ENCODE measurements around a stretch of chr1.

- PRO-cap: no peak
These were observed 7.3 kb upstream of the AMPD1 start for GRCh38 chr1:114702678-114703020.

DNA sequence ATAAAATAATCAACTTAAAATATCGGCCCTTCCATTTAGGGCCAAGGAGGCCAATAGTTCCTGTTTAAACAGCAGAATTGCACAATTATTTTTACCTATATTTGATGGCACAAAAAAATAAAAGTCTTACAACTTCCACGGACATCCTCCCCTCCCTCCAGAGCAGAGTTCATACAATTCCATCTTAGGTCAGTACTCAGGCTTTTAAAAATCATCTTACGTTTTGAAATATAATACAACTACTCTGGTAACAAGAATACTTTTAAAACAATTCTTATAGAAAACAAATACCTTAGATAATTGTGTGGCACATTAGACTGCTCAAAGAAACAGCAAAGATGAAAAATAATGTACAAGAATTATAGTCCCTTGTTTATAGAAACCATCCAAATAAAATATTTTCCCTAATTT is 9.2 kb upstream of the AMPD1 start:
- PRO-cap: no peak

- PRO-cap: no peak
These were observed 8.4 kb upstream of the NRAS start for GRCh38 chr1:114724824-114725476.

DNA sequence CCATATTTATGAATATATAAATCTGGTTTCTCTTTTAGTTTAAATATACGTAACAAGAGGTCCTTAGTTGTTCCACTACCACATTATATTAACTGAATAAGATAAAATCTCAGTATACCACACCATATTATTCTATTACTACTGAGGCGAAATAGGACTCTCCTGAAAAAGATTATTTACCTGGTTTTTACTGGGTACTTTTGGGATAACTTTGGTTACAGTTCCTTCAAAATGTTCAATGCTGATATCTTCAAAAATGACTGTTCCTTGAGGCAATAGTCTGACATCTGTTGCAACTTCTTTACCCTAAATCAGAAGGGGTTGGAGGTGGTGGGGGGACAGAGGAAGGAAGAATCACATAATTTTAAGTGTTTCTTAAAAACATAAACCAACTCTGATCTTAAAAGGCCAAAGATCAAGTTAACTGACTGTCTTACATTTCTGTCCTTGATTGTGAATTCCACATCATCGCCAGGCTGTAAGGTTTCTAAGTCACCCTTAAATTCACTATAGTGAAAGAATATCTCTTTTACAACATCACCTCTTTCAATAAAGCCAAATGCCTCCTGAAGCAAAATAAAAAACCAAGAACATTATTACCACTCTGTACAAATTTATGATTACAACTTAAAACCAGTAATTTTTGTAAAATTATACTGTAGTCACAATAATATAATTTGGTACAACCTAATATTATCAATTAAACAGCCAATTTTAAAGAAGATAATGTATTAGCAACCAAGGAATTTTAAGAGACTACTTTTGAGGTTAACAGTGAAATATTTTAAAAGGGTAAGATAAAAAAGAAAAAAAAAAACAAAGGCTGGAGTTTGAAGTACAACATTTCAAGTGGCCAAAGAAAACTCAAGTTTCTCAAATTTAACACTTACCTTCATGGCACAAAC is 17.2 kb upstream of the NRAS start:
- PRO-cap: no peak

DNA sequence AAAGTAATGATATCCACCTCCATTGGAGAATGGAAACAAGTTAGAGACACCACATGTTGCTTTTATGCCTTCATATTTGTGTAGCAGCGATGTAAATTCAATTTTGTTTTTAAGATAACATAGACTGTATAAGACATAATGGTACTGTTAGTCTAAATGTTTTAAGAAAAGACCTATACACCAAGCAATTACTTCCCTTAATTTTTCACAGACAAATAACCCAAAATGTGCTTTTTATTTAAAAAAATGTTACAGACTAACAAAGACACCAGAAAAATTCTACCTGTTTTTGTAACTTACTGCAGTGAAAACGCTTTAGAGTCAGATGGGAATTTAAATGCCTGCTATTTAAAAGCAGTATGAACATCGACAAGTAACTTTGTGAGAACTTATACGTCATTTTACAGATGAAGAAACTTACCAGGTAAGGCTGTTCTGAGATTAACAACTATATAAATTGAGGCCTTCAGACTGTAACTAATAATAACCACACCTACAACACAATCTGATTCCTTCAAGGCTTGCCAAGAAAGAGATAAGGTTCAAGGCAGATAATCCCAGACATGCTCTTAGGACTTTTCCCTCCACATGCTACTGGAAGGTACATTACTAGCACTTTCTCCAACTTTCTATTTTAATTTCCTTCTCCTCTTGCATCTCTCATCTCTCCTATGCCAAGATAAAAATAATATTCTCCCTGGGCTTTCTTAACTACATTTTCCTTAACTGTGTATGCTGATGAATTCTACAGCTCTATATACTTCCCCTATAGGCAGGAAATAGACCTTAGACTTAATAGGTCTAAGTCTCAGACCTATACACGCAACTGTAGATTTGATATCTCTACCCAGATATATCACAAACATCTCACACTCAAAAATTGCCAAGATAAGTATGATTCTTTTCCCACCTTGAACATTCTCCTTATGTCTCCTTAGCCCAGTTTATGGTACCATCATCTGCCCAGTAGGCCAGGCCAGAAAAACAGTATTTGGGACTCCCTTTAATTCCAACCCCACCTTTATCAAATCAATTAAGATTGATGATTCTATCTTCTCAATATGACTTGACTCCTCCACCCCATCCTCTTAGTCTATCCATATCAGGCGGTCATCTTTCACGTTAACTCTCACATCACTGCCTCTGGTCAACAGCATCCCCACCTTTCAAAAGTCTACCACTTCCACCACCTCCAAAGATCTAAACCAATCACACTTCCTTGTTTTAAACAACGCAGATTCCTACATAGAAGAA is 19.0 kb upstream of the NRAS start:
- PRO-cap: no peak

- PRO-cap: no peak
These were observed 15.9 kb downstream of the CSDE1 start for GRCh38 chr1:114741833-114742282.

- PRO-cap: no peak
These were observed 21.7 kb downstream of the TSPAN2 start for GRCh38 chr1:115067561-115068052.

GRCh38 chr1:115090573-115091026 is 1.3 kb upstream of the TSPAN2 start:
- PRO-cap: unidirectional peak, minus-strand start at chr1:115090714

DNA sequence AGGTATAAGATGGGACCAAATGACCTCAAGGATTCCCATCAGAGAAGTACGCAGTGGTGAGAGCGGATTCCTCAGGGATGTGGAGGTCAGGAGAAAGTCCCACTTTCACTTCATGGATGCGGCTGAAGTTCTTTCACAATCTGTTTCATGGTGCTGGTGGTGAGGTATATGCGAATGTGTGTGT is 79.3 kb upstream of the TSPAN2 start:
- PRO-cap: no peak

- PRO-cap: no peak
These were observed 100.7 kb upstream of the TSPAN2 start for GRCh38 chr1:115189850-115190544.

DNA sequence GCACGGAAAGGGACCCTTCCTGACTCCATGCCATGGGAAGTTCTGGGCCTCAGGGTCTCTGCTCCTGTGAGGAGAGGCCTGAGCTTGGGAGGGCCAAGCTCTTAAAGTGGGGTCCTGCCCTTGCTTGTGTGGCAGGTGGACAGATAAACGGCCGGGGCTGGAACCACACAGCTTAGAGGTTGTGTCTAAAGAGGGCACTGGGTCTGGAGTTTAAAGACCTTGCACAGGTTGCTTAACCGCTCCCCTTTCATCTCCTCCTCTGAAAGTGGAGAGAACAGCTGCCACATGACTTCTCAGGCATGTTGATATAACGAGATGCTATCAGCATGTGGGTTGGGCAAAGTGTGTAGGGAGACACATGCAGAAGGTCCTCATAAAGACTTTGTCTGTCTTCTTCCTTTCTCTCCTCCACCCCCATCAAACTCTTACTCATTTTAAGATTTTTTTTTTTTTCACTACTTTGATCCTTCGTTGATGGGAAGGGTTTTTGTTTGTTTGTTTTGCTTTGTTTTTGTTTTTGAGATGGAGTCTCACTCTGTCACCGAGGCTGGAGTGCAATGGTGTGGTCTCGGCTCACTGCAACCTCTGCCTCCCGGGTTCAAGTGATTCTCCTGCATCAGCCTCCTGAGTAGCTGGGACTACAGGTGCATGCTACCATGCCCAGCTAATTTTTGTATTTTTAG is 57.2 kb downstream of the CASQ2 start:
- PRO-cap: no peak

DNA sequence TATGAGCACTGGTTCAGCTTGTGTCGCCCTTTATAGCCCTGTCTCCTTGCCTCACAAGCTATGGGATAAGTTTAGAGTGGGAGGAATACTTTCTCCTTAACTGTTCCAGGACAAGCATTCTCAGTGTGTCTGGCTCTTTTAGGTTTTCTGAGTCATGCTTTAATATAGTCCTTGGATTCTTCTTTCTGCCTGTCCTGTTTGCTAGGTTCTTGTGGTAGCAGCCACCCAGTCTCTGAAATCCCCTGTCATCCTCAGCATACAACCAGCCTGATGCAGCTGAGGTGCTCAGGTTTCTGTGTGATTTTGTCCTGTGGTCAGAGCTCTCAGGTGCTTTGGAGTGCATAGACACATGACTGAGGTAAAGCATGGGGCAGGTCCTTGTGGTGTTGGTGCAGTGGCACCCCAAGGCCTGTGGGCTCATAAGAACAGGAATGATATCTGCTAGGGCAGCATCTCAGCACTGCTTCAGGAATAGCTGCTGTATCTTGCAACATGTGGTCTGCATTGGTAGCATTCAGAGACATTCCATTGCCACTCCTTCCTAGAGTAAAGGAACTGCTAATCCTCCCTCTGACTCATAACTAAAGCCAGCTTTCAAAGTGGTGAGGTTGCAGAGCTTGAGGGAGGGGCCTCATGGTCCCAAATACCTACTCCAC is 14.2 kb upstream of the CASQ2 start:
- PRO-cap: no peak

- PRO-cap: no peak
These were observed 100.0 kb upstream of the ATP1A1 start for GRCh38 chr1:116272954-116273445.

DNA sequence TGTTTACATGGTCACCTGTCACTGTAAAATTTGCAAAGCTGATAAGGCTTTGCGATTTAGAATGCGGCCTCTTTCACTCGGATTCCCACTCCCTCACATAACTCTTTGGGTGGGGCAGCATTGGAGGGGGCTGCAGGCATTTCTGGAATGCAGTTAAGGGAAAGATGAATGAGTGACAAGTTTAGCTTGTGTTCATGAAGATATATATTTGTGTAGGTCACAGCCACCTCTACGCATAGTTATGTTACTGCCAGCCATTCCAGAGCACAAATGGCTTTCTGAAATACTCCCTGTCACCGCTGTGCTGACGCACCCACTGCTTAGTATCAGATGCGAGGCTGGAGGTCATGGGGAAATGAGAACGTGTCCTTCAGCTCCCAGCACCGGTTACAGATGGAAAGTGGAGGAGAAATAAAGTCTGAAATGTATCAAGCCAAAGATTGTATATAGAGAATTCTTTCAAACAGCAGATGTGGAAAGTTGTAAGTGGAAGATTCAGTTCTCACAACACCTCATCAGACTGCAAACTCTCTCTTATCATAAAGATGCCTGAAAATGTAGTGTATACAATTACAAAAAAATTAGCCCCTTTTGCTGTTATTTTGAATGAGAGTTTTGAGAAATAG is 54.1 kb upstream of the ATP1A1 start:
- PRO-cap: no peak

DNA sequence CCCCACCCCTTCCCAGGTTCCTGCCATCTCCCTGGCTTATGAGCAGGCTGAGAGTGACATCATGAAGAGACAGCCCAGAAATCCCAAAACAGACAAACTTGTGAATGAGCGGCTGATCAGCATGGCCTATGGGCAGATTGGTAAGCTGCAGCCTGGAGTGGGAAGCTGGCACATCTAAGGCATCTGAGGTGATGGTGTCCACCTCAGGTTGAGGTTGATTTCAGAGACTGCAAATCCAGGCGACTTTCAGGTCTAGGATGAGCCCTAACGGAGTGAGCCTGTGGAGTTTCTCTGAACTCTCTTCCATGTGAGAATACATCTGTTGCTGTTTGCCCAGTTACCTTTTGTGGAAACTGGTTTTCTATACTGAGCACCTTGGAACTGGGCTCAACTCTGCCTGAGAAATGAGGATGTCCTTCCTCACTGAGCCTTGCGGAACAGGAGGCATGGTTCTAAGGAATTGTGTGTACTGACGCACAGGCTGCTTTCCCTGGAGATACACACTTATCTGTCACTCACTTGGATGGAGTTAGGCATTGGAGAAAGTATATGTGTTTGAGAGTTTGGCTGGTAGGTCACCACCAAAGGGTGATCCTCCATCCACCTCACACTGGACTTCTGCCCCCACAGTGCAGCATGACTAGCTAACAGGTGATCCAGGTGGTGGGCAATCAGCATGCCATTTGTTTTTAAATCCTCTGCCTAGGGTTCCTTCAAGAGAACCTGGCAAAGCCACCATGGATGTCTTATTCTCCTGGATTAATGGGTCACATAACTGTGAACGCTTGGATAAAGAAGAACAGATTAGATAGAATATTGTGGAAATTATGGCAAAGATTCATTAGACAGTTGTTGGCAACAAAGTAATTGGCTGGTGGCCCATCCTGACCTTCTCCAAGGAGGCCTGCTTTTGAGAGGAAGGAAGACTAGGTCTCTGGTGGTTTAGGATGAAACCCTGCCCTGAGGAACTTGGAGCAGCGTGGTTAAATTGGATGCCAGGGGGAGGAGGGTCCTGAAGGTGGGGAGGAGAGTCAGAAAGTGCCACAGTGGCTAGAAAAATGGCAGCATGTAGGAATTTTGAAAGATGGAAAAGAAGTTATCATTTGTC is 26.7 kb downstream of the ATP1A1 start:
- PRO-cap: no peak

DNA sequence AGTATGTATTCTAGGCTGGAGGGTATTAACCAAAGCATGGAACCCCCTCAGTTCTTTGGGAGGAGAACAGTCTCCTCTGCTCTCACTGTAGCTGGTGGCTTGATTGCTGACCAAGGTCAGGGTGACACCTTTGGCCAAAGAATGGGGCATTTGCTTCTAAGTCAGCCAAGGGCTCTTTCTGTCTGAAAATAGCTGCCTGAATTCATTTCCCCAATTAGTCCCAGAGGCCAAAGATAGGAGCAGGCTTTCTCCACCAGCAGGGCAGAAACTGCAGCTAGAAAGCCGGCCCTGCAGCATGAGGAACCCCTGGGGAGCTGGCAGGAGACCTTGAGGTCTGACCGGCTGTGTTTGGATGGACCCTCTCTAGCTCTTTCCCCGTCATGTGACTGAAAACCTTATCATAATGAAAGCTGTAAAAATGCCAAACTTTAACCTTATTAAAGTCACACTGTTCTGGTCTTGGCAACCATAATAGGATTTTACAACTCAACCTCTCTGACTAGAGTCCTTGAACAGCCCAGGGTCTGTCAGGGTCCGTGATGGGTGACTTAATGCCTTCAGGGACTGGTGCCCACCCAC is 93.4 kb downstream of the CD58 start:
- PRO-cap: bidirectional peak, plus-strand start at position 264 of the sequence, minus-strand start at position 105 of the sequence

DNA sequence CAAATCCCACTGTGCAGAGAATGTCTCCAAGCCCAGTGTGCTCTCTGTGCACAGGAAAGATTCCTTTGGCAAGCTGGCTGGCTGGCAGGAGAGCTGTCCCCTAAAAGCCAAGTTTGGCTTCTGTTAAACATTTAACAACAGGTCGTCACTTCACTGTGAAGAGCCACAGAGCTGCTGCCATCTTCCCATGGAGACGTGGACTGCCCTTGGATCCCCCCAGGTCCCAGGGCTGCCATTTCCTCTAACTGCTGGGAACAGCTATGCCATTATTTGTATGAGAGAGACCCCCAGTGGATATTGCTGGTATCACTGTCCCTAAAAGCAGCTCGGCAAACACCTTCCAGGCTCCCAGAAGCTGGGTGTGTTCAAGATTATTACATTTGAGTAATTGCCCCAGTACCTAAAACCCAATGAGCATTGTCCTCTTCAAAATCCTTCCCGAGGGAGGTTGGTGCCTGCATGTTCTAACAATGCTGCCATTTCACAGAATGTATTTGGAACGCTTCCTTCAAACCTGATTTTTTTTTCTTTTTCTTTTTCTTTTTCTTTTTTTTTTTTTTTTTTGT is 71.8 kb downstream of the CD58 start:
- PRO-cap: no peak

DNA sequence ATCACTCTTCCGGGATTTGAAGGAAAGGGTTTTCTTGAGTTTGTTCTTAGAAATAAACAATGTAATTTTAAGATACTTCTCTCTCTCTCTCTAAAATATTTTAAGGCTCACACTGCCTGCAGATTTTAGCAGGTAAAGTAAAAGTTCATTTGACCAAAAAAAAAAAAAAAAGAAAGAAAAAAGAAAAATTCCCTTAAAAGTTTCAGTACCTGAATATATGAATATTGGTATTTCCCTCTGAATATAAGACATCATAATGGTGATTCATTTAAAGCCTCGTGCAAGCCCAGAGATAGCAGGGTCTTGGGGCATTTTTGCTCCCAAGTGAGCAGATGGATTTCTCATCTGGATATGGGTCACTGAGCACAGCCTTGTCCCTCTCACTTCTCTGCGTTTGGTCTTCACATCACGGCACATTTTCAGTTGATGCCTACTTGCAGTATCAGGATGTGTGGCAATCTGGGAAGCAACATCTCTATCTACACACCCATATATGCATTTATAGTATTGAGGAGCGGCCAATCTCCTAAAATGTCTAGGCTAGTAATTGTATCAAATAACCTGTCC is 12.7 kb downstream of the CD58 start:
- PRO-cap: no peak

DNA sequence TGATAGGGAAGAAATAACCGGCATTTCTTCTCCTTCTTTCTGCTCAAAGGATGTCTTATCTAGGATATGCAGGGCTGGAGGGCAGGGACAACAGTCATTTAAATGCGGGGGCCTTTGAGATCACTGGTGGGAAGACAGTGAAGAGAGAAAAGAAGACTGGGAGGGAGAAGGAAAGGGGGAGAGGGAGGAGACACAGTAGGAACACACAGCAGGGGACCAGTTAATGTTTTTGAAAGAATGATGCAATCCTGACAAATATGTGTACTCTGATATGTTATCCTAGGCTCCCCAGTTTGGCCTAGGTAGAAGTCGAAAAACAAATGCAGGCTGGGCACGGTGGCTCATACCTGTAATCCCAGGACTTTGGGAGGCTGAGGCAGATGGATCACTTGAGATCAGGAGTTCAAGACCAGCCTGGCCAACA is 20.1 kb upstream of the IGSF3 start:
- PRO-cap: no peak

DNA sequence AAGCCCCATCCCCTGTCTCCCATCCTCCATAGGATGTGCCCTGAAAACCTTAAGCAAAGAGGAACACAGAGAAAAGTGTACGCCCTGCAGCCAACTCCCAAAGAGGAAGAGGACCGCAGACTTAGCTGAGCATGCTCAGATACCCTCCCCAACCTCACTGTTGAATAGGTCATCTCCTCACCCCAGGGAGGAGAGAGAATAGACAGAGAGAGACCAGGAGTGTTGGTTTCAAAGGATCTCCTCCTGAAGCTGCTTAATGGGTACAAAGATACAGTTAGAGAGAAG is 50.5 kb downstream of the CD2 start:
- PRO-cap: no peak

Data from left ventricle myocardium (tissue), 1 donor.